ENCODE results near the gene POFUT2.

- RRBS, 2 experiments: no CpG with 5 or more reads among the region's 7 CpGs
Measured at GRCh38 chr21:45076181-45076642, 1.8 kb downstream of the ADARB1 start.

- RRBS, 2 experiments: no CpG with 5 or more reads among the region's 10 CpGs
Measured at GRCh38 chr21:45077894-45078810, 3.8 kb downstream of the ADARB1 start.

DNA sequence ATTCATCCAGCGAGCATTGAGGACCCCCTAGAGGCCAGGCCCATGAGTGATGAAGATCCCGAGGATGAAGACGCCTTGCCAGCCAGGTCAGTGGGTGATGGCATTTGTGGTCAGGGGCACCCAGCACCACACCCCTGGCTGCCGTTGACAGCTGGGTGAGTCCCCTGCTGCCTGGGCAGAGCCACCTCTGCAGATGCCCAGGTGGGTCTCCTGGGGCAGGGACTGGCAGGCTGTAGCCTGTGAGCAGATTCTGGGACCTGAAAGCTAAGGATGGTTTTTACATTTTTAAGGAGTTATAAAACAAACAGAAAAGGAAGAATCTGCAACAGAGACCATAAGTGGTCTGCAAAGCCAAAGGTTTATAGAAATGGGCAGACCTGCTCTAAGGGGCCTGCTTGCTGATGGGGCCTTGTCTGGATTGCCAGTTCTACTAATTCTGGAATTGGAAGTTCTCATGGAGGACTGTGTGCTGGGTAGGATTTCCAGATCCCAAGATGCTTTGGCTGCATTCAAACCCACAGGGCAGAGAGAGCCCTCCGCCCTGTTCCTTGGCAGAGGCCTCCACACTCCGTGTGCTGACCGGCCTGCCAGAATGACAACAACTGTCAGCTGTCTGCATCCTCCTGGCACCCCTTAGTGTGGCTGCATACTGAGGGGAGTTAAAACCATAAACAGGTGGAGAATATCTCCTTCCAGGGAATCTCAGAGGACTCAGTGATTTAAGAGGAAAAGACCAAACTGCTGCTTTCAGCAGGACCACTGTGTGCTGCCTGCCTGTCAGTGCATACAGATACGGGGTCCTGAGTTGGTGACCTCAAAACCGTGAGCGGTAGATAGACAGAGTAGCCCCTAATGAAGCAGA is 60.6 kb downstream of the ADARB1 start:
- RRBS, 2 experiments: no CpG with 5 or more reads among the region's 10 CpGs

- RRBS, 2 experiments: 15 to 88% methylated on average over 1 to 5 of the region's 25 CpGs
Measured at GRCh38 chr21:45152115-45152762, 77.9 kb downstream of the ADARB1 start.

- RRBS, 2 experiments: no CpG with 5 or more reads among the region's 14 CpGs
Measured at GRCh38 chr21:45227851-45228602, 59.7 kb downstream of the POFUT2 start.

DNA sequence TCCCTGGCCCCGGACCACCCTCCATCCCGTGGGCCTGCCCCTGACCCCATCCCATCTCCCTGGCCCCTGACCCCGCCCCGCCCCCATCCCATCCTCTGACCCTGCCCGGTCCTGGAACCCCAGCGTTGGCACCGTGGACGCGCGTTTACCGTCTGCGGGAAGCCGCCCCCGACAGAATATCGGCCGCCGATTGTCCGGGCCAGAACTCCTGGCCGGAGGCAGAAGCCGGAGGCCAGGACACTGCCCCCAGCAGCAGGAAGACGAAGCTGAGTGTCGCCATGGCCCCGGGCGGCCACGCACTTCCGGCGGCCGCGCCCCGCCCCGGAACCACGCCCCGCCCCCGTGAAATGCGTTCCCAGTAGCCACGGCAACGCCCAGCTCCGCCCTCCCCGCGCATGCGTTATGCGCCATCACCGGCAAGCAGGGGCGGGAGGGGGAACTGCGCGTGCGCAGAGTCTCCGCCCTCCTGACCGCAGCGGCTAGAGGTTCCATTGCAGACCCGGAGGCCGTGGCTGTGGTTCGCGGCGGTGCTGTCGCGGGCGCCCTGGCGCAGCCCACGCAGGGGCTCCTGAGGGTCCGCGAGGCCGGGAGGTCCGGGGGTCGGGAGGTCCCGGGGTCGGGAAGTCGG is at the start of gene POFUT2:
POFUT2 (minus strand) TSS at position 304 of the 628 bp plus-strand sequence.
- RRBS, 2 experiments: under 1 to 1% methylated on average over 47 to 49 of the region's 68 CpGs

DNA sequence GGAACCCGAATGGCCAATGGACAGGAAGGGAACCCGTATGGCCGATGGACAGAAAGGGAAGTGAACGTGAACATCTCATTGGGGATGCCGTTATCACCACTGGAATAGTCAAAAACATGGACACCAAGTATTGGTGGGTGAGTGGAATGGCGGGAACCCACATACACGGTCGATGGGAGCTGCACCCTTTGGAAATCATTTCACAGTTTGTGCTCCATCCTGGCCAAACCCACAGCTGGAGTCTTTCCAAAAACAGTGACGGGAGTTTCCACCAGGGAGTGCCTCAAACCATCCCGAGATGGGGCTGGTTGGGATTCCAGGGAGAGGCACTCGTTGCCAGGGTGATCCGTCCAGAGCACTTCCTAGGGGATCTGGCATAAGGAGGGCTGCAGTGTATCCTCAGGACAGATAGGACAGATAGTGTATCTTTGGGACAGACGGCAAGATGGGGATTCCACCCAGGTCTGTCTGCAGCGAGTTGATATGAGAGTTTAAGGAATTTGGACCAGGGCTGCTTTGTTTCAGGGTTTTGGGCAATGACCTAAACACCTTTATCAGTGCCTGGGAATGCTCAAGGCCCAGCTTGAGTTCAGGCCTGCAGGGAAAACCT is 3.2 kb upstream of the POFUT2 start:
- RRBS, 2 experiments: no CpG with 5 or more reads among the region's 14 CpGs

GRCh38 chr21:45295706-45296401 is 8.2 kb upstream of the POFUT2 start:
- RRBS, 2 experiments: no CpG with 5 or more reads among the region's 21 CpGs

GRCh38 chr21:45365772-45366199 is 39.2 kb upstream of the COL18A1 start:
- RRBS, 2 experiments: no CpG with 5 or more reads among the region's 16 CpGs

DNA sequence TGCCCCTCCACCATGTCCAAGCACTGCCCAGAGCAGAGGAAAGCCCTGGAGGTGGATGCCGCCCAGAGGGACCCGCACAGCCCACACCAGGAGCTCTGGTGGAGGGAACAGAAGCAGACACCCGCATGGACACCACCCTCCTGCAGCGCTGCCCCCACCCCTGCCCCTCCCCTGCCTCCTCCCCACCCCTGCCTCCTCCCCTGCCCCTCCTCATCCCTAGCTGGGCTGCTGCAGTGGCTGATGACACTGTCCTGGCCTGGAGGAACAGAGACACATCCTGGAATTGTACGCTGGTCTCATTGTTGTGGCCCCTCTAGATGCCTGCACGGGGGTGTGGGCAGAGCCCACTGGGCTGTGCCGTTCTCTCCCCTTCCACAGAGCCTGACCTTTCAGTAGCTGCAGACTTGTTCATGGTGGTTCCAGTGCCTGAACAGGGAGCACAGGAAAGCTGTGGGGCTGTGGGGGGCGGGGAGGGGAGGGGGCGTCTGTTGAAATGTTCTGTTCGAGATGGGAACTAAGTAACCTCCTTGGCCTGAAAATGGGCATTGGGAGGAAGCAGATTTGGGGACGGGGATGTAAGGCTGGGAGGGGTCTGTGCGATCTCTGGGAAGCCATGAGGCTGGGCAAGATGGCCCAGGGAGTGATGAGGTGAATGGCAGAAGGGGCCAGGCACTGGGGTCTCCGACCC is 30.4 kb upstream of the COL18A1 start:
- RRBS, 2 experiments: no CpG with 5 or more reads among the region's 13 CpGs

DNA sequence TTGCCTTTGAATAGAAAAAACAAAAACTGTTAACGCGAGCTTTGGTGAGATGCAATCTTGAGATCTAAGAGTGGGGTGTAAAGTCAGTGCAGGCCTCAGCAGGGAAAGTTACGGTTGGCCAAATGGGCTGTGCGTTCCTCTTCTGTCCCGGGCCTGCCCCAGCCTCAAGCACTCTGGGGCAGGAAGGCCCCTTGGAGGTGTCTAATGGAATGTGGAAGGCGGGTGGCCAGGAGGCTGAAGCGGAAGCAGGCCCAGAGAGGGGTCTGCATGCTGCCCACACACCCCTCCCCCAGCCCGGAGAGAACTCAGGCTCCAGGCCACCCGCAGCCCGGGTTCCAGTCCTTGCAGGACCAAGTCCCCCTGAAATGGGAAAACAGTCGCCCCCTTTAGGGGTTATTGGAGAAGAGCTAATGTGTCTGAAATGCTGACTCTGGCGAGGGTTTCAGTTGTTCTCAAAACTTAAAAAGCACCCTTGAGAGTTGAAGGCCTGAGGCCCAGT is 1.9 kb downstream of the COL18A1 start:
- RRBS, 2 experiments: no CpG with 5 or more reads among the region's 12 CpGs

DNA sequence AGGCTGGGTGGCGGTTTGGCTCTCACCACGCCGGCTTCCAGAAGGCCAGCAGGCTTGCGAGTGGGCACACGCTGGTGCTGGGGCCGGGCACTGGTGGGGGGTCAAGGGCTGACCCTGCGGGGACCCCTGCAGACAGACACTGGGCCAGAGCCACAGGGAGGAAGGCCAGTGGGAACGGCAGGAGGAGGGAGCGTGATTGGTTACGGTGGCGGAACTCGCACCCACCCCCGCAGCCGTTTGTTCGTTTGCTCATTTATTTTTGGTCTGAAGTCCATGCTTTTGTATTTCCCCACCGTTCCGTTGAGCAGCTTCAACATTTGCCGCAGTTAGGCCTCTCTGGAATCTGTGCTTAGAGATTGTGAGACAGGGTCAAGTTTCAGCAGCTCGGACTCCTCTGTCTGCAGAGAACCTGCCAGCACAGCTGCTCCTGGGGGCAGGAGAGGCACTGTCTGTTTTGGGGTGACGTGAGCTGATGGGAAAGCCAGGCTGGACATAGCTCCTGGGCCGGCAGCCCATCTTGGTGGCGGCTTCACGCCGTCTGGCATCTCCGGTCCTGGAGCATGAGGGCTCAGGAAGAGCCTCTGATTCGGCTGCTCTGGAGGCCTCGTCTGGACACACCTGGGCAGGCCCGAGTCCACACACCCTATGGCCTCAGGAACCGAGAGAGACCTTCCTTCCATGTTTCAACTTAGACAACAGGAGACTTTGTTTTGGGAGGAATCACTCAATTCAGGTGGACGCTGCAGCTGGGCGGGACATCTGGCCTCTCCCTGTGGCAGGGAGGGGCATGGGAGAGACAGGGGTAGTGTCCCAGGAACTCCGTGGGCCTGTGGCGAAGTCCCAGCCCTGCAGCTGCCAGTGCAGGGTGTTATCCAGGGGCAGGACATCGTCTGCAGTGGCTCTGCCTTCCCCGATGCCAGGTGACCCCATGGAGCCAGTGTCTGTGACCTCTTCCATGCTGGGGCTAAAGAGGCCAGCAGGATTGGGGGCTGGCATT is 5.7 kb downstream of the COL18A1 start:
- RRBS, 2 experiments: 79 to 93% methylated on average over 8 to 9 of the region's 35 CpGs

DNA sequence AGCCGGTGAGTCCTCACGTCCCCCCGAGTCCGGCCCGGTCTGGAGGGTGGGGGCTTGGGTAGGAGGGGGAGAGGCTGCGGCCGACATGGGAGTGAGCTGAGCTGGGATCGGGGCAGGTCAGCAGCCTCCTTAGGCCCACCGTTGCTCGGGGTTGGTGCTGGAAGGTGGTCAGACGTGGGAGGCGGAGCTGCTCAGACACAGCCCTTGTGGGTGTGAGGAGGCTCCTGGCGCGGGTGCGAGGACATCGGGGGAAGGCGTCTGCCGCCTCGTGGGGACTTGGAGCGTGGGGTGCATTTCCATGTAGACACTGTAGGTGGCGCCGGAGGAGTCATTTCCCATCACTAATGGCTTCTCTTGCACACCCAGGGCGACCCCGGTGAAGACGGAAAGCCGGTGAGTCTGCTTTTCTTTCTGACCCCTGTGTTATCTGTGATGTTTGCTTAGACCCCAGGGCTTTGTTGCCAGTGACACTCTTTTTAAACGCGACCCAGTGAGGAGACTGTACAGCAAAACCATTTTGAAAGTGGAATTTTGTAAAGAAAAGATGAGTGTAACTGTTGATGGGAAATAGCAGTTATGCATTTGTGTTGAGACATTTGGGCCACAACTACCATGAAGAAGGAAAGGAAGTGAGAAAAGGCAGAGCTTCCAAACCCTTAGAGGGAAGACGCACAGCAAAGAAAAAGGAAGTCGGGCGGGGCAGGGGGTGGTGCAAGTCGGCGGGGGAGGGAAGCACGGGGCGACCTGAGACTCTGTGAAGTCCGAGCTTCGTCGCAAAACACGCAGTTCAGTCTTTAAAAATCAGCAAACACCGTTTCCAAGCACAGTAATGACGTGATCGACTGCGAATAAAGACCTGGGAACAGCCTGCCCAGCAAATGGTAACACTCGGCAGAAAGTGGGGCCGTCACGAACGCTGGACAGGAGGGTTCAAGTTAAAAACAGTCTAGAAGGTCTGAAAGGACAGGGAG is 64.0 kb downstream of the SLC19A1 start:
- RRBS, 2 experiments: 66 to 87% methylated on average over 3 to 4 of the region's 47 CpGs

- RRBS, 2 experiments: 100% methylated on average over 1 of the region's 21 CpGs; no CpG with 5 or more reads in 1 of the 2 experiments
Measured at GRCh38 chr21:45479731-45480266, 62.4 kb downstream of the SLC19A1 start.

GRCh38 chr21:45494514-45495216 is 47.6 kb downstream of the SLC19A1 start:
- RRBS, 2 experiments: 58 to 75% methylated on average over 1 of the region's 30 CpGs

DNA sequence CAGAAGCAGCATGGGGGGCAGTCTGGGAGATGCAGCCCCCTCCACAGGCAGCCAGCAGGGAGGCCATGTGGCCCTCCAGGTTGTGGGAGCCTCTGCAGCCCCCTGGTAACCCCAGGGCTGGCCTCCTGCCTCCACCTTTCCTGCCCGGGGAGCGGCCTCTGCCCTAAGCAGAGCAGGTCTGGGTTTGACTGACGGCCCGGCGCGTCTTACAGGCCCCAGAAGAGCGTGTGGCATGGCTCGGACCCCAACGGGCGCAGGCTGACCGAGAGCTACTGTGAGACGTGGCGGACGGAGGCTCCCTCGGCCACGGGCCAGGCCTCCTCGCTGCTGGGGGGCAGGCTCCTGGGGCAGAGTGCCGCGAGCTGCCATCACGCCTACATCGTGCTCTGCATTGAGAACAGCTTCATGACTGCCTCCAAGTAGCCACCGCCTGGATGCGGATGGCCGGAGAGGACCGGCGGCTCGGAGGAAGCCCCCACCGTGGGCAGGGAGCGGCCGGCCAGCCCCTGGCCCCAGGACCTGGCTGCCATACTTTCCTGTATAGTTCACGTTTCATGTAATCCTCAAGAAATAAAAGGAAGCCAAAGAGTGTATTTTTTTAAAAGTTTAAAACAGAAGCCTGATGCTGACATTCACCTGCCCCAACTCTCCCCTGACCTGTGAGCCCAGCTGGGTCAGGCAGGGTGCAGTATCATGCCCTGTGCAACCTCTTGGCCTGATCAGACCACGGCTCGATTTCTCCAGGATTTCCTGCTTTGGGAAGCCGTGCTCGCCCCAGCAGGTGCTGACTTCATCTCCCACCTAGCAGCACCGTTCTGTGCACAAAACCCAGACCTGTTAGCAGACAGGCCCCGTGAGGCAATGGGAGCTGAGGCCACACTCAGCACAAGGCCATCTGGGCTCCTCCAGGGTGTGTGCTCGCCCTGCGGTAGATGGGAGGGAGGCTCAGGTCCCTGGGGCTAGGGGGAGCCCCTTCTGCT is 30.0 kb downstream of the SLC19A1 start:
- RRBS, 2 experiments: 67 to 74% methylated on average over 10 of the region's 39 CpGs

- RRBS, 2 experiments: 93 to 98% methylated on average over 4 to 8 of the region's 24 CpGs
Measured at GRCh38 chr21:45512956-45514031, 28.9 kb downstream of the SLC19A1 start.

GRCh38 chr21:45529764-45530724 is 12.2 kb downstream of the SLC19A1 start:
- RRBS, 2 experiments: no CpG with 5 or more reads among the region's 23 CpGs

DNA sequence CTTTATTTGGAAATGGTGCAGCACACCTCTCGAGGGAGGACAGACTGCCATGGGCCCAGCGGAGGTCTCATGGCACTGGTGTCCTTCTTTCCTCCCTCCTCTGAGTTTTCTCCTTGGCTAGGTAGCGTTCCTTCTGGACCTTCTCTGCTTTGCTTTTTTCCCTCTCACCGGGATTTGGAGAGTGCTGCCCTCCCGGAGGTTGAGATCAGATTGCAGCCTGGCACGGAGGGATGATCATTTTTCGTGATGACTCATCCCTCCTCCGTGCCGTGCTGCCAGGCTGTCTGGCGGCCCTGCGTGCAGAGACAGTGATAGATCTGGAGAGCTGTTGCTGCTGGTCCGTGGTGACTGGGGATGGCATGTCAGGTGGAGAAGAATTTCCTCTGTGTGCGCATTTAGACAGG is 104.2 kb downstream of the PCBP3 start:
- RRBS, 2 experiments: no CpG with 5 or more reads among the region's 13 CpGs

GRCh38 chr21:45820594-45821099 is 160.9 kb upstream of the COL6A1 start:
- RRBS, 2 experiments: no CpG with 5 or more reads among the region's 17 CpGs

All from NT2/D1 (cell line).